ENCODE measurements around the gene COL18A1.

DNA sequence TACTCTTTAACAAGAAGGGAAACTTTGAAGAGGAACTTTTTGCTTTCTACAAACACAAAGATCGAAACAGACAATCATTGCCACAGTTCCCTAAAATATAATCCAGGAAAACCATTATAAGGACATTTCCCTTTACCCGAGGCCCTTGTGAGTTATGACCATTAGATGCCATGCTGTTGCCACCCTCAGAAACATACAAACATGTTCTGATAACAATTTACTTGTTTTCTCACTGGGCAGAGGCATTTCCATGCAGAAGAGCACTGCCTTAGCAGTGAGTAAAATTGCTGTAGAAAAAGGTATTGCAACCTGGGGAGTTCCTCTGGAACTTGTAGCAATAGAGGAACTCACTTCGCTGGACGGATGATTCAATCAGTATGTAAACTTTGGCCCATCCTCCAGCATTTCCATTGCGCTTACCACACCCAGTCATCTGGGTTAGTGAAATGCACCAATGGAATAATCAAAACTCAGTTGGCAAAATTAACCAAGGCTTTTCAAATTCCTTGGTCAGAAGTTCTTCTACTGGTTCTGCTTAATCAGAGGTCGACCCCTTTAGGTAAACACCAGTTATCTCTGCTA, 5.1 kb upstream of the PTTG1IP start:
- RAMPAGE, long total RNA: no peak
- RRBS, 2 experiments: no CpG with 5 or more reads among the region's 6 CpGs
CAGE:
- cytosol, long polyA minus RNA: no peak
- cytosol, long polyA plus RNA: no peak
- long polyA plus RNA: no peak
- nucleolus, long total RNA: no peak
- nucleus, long polyA plus RNA: no peak
- nucleus, long total RNA: no peak

GRCh38 chr21:44924796-44925491, 4.2 kb upstream of the ITGB2 start:
- RAMPAGE, long total RNA: no peak
- RRBS, 2 experiments: no CpG with 5 or more reads among the region's 7 CpGs
CAGE:
- cytosol, long polyA minus RNA: no peak
- cytosol, long polyA plus RNA: no peak
- long polyA plus RNA: no peak
- nucleolus, long total RNA: no peak
- nucleus, long polyA plus RNA: no peak
- nucleus, long total RNA: no peak

DNA sequence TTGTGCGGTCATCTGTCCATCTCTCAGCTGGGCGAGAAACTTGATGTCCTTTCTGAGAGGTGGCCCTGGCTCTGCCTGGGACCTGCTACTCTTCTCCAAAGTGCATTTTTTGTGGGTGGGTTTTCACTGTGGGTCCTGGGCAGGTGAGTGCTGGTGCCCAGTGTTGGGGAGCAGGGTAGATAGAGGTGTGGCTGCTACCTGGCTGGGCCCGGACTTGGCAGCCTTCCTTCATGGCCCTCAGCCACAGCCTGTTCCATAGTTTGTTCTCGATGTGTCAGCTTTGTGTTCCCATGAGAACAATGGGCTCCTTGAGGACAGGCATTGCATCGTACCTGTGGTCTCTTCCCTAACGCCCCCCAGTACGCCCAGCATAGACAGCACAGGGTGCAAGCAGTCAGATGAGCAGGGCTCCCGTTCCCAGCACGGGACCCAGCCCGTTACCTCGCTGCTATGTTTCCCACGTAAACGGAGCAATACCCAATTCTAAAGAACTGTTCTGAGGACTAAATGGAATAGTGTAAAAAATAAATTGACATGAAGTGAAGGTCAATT, 900 bp upstream of the SLX9 start:
- RAMPAGE, long total RNA: no peak
- RRBS, 2 experiments: no CpG with 5 or more reads among the region's 13 CpGs
CAGE:
- cytosol, long polyA minus RNA: no peak
- cytosol, long polyA plus RNA: no peak
- long polyA plus RNA: no peak
- nucleolus, long total RNA: no peak
- nucleus, long polyA plus RNA: no peak
- nucleus, long total RNA: no peak

DNA sequence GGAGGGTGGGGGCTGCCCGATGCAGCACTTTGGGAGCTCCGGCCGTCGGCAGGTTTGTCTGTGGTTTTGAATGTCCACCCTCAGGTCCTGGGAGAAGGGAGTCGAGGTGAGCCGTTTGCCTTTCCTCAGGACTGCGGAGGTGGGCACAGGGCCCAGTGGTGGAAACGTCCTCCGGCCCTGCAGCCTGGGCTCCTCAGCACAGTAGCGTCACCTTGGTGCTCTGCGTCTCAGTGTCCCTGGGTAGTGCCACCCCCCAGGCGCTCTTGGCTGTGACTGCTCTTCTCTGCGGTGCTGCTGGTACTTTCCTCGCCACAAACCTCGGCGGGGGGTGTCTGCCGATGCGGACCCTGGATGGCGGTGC, 14.6 kb downstream of the SLX9 start:
- RAMPAGE, long total RNA: no peak
- RRBS, 2 experiments: no CpG with 5 or more reads among the region's 19 CpGs
CAGE:
- cytosol, long polyA minus RNA: no peak
- cytosol, long polyA plus RNA: no peak
- long polyA plus RNA: no peak
- nucleolus, long total RNA: no peak
- nucleus, long polyA plus RNA: no peak
- nucleus, long total RNA: no peak

GRCh38 chr21:44957897-44958998, 18.4 kb downstream of the SLX9 start:
- RAMPAGE, long total RNA: no peak
- RRBS, 2 experiments: 94 to 98% methylated on average over 5 to 8 of the region's 51 CpGs
CAGE:
- cytosol, long polyA minus RNA: no peak
- cytosol, long polyA plus RNA: no peak
- long polyA plus RNA: no peak
- nucleolus, long total RNA: no peak
- nucleus, long polyA plus RNA: no peak
- nucleus, long total RNA: no peak

- RAMPAGE, long total RNA: no peak
- RRBS, 2 experiments: no CpG with 5 or more reads among the region's 20 CpGs
CAGE:
- cytosol, long polyA minus RNA: no peak
- cytosol, long polyA plus RNA: no peak
- long polyA plus RNA: no peak
- nucleolus, long total RNA: no peak
- nucleus, long polyA plus RNA: no peak
- nucleus, long total RNA: no peak
Measured at GRCh38 chr21:44966614-44967161, 26.9 kb downstream of the SLX9 start.

DNA sequence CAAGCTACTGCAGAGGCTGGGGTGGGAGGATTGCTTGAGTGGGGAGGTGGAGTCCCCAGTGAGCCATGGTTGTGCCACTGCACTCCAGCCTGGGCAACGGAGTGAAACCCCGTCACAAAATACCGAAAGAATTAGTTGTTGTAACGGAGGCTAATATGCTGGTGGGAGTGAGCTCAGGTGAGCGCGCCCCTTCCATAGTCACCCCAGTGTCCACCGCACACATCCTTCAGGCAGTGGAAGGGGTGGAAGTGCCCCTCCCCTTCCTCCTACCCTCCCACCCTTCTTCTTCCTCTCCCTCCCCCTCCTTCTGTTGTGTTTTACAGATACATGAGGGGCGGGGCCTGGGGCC, 10.4 kb upstream of the ADARB1 start:
- RAMPAGE, long total RNA: no peak
- RRBS, 2 experiments: no CpG with 5 or more reads among the region's 8 CpGs
CAGE:
- cytosol, long polyA minus RNA: no peak
- cytosol, long polyA plus RNA: no peak
- long polyA plus RNA: no peak
- nucleolus, long total RNA: no peak
- nucleus, long polyA plus RNA: no peak
- nucleus, long total RNA: no peak

DNA sequence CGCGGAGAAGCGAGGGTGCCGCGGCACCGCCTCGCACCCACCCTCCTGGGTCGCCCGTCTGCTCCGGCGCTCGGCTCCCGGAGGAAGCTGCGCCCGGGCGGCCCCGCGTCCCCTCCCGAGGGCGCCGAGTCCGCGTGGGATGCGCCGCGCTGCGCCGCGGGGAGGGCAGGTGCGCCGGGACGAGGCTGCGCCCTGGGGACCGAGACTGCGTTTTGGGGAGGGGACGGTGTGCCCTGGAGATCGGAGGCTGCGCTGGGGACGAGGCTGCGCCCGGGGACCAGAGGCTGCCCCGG, 496 bp downstream of the ADARB1 start:
- RAMPAGE, long total RNA: no peak
- RRBS, 2 experiments: 2% methylated on average over 31 of the region's 42 CpGs
CAGE:
- cytosol, long polyA minus RNA: no peak
- cytosol, long polyA plus RNA: no peak
- long polyA plus RNA: no peak
- nucleolus, long total RNA: no peak
- nucleus, long polyA plus RNA: no peak
- nucleus, long total RNA: no peak

DNA sequence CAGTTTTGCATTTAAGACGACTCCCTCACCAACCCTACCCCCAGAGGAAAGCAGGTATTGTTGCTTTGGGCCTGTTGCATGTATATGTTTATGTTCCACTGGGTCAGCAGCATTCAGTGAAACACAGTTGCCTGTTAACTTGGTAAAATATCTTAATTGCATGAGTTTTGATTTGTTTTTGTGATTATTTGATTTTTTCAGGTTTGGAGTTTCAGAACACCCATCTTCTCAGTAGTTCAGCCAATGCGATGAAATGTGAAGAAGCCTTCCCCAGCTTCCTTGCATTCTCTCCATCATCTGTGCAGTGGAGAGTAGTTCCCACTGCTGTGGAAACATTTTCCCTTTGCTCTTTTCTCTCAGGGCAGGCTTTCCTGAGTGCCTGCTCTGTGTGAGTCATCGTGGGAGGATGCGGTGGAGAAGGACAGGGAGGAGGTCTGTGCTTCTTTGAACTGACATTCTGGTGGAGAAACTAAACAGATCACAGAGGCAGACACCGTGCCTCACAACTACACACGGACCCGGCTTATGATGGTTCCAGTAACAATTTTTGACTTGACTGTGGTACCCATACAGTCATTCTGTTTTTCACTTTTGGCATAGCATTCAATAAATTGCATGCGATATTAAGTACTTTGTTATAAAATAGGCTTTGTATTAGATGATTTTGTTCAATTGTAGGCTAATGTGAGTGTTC, 6.6 kb downstream of the ADARB1 start:
- RAMPAGE, long total RNA: no peak
- RRBS, 2 experiments: no CpG with 5 or more reads among the region's 8 CpGs
CAGE:
- cytosol, long polyA minus RNA: no peak
- cytosol, long polyA plus RNA: no peak
- long polyA plus RNA: no peak
- nucleolus, long total RNA: no peak
- nucleus, long polyA plus RNA: no peak
- nucleus, long total RNA: no peak

- RAMPAGE, long total RNA: no peak
- RRBS, 2 experiments: 33 to 60% methylated on average over 2 to 5 of the region's 15 CpGs
CAGE:
- cytosol, long polyA minus RNA: no peak
- cytosol, long polyA plus RNA: no peak
- long polyA plus RNA: no peak
- nucleolus, long total RNA: no peak
- nucleus, long polyA plus RNA: no peak
- nucleus, long total RNA: no peak
Measured at GRCh38 chr21:45092968-45093686, 18.7 kb downstream of the ADARB1 start.

DNA sequence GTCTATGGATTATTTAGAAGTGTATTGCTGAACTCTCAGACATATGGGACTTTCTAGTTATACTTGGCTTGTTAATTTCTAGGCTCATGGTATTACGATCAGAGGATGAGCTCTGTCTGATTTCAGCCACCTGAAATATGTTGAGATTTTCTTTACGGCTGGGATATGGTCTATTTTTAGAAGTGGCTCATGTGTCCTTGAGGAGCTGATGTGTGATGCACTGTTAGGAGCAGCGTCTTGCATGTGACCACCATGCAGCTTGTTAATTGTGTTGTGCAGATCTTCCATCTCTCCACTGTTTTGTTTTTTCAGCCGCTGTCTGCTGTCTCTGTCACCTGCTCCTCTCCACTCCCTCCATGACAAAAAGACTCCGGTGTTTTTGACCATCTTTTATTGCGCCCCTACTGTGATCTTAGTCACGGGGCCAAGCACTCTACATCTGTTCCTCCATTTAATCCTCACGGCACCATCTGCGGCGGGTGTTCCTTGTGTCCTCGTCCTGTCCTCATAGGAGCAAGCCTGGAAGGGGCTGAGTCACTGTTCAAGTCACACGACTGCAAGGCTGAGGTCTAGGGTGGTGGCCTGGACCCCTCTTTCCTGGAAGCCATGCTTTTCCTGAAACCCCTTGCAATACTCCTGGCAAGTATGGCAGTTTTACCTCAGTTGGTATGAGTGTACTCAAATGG, 51.8 kb downstream of the ADARB1 start:
- RAMPAGE, long total RNA: no peak
- RRBS, 2 experiments: no CpG with 5 or more reads among the region's 12 CpGs
CAGE:
- cytosol, long polyA minus RNA: no peak
- cytosol, long polyA plus RNA: no peak
- long polyA plus RNA: no peak
- nucleolus, long total RNA: no peak
- nucleus, long polyA plus RNA: no peak
- nucleus, long total RNA: no peak

DNA sequence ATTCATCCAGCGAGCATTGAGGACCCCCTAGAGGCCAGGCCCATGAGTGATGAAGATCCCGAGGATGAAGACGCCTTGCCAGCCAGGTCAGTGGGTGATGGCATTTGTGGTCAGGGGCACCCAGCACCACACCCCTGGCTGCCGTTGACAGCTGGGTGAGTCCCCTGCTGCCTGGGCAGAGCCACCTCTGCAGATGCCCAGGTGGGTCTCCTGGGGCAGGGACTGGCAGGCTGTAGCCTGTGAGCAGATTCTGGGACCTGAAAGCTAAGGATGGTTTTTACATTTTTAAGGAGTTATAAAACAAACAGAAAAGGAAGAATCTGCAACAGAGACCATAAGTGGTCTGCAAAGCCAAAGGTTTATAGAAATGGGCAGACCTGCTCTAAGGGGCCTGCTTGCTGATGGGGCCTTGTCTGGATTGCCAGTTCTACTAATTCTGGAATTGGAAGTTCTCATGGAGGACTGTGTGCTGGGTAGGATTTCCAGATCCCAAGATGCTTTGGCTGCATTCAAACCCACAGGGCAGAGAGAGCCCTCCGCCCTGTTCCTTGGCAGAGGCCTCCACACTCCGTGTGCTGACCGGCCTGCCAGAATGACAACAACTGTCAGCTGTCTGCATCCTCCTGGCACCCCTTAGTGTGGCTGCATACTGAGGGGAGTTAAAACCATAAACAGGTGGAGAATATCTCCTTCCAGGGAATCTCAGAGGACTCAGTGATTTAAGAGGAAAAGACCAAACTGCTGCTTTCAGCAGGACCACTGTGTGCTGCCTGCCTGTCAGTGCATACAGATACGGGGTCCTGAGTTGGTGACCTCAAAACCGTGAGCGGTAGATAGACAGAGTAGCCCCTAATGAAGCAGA, 60.6 kb downstream of the ADARB1 start:
- RAMPAGE, long total RNA: no peak
- RRBS, 2 experiments: no CpG with 5 or more reads among the region's 10 CpGs
CAGE:
- cytosol, long polyA minus RNA: no peak
- cytosol, long polyA plus RNA: no peak
- long polyA plus RNA: no peak
- nucleolus, long total RNA: no peak
- nucleus, long polyA plus RNA: no peak
- nucleus, long total RNA: no peak

DNA sequence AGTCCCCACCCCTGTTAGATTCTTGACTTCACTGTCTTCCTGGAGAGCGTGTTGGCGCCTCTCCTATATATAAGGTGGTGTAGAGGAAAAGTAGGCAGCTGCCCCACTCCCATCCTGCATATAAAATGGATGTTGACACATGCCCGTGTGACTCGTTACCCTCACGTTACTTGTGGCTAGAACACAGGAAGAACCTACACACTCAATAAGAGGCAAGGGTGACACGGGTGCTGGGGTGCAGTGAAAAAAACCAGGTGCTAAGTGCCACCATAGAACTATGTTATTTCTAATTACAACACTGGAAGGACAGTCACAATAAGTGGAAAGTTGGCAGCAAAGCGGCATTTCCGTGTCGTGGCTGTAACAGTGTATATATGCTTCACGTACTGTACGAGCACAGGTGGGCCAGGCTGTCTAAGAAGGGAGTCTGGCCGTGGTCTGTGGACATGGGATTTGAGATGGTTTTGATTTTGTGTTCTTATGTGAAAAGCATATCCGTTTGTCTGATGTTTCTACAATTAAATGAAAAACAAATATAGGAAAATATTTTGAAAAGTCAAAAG, 60.8 kb downstream of the POFUT2 start:
- RAMPAGE, long total RNA: no peak
- RRBS, 2 experiments: no CpG with 5 or more reads among the region's 13 CpGs
CAGE:
- cytosol, long polyA minus RNA: no peak
- cytosol, long polyA plus RNA: no peak
- long polyA plus RNA: no peak
- nucleolus, long total RNA: no peak
- nucleus, long polyA plus RNA: no peak
- nucleus, long total RNA: no peak

DNA sequence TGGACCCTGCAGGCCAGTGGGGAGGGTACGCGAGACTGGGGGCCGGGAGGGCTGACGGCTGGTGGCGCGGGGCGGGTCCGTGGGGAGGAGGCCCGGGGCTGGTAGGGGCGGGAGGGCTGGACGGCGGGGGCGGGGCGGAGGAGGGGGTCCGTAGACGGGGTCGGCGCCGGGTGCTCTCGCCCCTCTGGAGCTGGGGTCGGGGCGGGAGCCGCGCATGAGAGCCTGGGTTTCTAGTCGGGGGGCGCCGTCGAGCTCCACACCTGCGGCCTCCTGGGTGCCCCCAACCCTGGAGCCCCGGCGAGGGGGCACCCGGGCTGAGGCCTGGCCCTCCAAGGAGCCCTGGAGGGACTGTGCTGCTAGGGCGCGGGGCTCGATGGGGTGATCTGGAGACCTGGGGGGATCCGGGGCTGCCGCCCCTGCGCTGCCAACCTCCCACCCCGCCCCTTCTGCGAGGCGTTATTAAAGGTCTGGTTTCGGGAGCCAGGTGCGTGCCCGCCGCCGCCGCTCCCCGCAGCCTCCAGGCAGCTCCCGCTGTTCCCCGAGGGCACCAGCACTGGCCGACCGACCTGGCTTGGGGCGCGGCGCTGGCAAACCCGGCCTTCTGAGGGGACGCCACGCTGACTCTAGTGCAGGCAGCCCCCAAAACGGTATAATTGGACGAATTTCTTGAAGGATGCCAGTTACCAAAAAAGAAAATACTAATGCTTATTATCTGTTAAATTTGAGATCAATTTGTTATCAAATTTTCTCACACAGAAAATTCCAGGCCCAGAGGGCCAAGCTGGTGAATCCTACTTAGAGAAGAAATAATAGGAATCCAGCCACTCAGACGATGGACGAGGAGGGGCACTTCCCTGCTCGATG, 757 bp upstream of the POFUT2 start:
- RAMPAGE, long total RNA: no peak
- RRBS, 2 experiments: 2 to 7% methylated on average over 21 of the region's 63 CpGs
CAGE:
- cytosol, long polyA minus RNA: no peak
- cytosol, long polyA plus RNA: no peak
- long polyA plus RNA: no peak
- nucleolus, long total RNA: no peak
- nucleus, long polyA plus RNA: no peak
- nucleus, long total RNA: no peak

DNA sequence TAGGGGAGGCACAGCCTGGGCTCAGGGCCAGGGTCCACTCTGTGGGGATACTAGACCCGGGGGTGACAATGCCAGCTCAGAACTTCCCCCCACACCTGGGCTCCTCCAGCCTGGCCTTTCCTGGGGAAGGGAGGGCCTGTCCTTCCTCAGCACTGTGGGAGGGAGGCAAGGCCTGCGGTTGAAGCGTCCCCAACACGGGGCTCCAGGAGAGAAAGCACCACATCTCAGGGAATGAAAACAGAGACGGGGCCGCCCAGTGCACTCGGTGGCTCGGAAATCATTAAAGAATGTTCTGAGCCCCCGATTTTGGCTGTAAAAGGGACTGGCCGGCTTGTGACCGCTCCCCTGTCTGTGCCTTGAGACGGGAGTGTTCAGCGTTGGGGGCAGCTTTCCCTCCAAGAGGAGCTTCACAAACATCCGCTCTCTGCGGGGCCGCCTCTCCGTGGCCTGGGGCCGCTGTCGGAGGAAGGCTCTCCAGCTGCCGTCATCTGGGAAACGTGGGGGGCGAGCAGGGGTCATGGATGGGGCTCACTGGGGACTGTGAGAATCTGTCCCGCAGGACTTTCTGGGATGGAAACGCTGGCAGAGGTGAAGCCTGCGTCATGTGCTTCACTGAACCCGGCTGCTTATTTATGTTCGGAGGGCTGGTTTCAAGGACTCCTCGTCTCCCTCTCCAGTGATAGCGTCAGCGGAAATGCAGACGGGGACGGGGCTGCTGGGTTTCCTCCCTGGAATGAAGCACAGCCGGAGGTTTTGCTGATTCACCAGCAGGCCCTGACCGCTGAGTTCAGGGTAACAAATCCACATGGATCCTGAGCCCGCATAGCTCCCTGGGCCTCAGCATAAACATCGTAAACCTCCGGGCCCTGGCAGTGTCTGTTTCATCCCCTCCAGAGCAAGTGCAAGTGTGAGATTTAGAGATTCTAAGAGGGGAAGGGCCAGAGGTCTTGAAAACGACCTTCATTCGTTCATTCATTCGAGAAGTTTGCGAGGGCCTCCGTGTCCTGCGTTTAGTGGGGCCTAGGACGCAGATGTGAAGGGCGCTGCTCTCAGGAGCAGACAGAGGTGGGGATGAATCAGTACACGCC, 6.8 kb upstream of the POFUT2 start:
- RAMPAGE, long total RNA: no peak
- RRBS, 2 experiments: 57% methylated on average over 4 of the region's 46 CpGs; no CpG with 5 or more reads in 1 of the 2 experiments
CAGE:
- cytosol, long polyA minus RNA: no peak
- cytosol, long polyA plus RNA: no peak
- long polyA plus RNA: no peak
- nucleolus, long total RNA: no peak
- nucleus, long polyA plus RNA: no peak
- nucleus, long total RNA: no peak

DNA sequence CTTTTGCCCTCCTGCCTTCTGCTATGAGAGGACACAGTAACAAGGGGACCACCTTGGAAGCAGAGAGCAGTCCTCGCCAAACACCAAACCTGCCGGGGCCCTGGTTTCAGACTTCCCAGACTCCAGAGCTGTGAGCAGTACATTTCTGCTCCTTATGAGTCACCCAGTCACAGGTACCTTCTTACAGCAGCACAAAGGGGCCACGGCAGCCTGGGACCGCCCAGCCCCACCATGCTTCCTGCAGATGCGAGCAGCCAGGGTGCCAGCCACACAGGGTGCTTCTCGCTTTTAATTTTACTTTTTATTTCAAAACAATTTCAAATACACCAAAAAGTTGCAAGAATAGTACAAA, 17.3 kb upstream of the POFUT2 start:
- RAMPAGE, long total RNA: no peak
- RRBS, 2 experiments: no CpG with 5 or more reads among the region's 6 CpGs
CAGE:
- cytosol, long polyA minus RNA: no peak
- cytosol, long polyA plus RNA: no peak
- long polyA plus RNA: no peak
- nucleolus, long total RNA: no peak
- nucleus, long polyA plus RNA: no peak
- nucleus, long total RNA: no peak

DNA sequence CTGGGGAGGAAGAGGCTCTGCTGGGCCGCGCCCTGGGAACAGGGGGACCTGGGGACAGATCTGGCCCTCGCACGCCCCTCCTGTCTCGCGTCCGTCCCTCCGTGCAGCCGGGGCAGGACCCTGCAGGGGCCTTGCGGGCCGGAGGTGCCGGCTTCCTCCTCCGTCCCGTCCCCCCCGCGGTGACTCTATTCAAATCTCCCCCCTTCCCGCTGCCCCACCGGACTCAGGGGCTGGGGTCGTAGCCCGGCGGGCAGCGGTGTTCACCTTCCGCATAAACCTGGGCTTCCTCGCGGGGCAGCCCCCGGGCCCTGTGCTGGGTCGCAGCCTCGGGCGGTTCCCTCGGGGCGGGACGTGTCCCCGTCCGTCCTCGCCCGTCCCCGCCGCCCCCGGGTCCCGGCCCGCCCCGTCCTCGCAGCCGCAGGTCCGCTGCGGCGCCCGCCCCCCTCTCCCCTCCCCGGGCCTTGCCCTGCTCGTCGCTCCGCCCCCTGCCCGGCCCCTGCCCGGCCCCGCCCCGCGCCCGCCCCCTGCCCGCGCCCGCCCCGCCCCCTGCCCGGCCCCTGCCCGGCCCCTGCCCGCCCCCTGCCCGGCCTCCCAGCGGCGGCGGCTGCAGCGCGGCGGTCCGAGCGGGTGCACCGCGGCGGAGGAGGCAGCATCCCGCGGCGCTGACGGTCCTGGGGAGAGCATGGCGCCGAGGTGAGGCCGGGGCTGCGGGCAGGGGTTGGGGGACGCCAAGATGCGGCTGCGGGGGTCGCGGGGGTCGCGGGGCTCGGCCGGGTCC, at the start of gene COL18A1:
COL18A1 (plus strand) TSS at position 617 of the 778 bp plus-strand sequence.
- RAMPAGE, long total RNA: no peak
- RRBS, 2 experiments: 3 to 13% methylated on average over 55 to 56 of the region's 94 CpGs
CAGE:
- cytosol, long polyA minus RNA: no peak
- cytosol, long polyA plus RNA: no peak
- long polyA plus RNA: no peak
- nucleolus, long total RNA: no peak
- nucleus, long polyA plus RNA: no peak
- nucleus, long total RNA: no peak

GRCh38 chr21:45486695-45487058, 55.6 kb downstream of the SLC19A1 start:
- RAMPAGE, long total RNA: no peak
- RRBS, 2 experiments: 34 to 47% methylated on average over 4 to 6 of the region's 14 CpGs
CAGE:
- cytosol, long polyA minus RNA: no peak
- cytosol, long polyA plus RNA: no peak
- long polyA plus RNA: no peak
- nucleolus, long total RNA: no peak
- nucleus, long polyA plus RNA: no peak
- nucleus, long total RNA: no peak

- RAMPAGE, long total RNA: no peak
- RRBS, 2 experiments: 89 to 93% methylated on average over 6 to 11 of the region's 51 CpGs
CAGE:
- cytosol, long polyA minus RNA: no peak
- cytosol, long polyA plus RNA: no peak
- long polyA plus RNA: no peak
- nucleolus, long total RNA: no peak
- nucleus, long polyA plus RNA: no peak
- nucleus, long total RNA: no peak
Measured at GRCh38 chr21:45509809-45510467, 32.3 kb downstream of the SLC19A1 start.

DNA sequence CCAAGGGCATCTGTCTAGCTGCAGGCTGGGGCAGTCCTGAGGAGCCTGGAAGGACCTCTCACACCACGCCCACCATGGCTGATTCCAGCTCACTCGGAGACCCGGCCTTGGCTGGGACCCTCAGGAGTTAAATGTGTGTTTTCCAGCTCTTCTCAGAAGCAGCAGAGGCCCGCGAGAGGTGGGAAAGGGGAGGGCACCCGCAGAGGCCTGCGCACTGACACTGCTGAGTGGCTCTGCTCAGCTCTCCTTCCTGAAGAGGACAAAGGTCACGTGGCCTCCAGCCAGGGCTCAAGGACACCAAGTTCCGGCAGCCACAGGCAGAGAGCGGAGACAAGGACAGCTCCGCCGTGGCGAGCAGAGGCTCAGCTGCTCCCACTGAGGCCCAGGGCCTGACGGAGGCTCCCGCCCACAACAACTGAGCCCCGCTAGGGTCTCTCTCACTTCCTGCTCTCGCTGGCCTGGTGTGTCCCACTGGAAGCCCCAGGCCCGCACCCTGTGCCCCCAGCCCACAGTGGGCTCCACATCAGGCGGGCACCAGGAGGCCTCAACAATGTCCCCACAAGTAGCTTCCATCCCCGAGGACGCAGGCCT, 16.9 kb downstream of the SLC19A1 start:
- RAMPAGE, long total RNA: no peak
- RRBS, 2 experiments: no CpG with 5 or more reads among the region's 21 CpGs
CAGE:
- cytosol, long polyA minus RNA: no peak
- cytosol, long polyA plus RNA: no peak
- long polyA plus RNA: no peak
- nucleolus, long total RNA: no peak
- nucleus, long polyA plus RNA: no peak
- nucleus, long total RNA: no peak

Data from GM12878 (cell line).